Left lobe of liver (tissue), 1 donor: ENCODE measurements around a stretch of chr6.

DNA sequence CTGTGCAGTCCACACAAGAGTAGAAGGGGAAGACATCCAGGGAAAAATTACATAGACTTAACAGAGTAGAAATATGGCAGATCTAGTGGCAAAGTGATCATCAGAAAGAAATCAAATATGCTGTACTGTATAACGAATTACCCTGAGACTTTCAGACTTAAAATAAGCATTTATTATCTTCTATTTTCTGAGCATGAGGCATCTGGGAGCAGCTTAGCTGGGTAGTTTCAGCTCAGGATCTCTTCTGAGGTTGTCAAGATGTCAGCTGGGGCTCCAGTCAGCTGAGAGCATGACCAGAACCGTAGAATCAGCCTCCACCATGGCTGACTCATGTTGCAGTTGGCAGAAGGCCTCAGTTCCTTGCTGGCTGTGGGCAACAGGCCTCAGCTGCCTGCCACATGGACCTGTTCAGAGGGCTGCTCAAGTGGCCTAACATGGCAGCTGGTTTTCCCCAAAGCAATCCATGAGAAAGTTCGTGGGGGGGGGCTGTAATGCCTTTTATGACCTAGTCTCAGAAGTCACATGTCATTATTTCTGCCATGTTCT lies 142.2 kb downstream of the LY86 start:
- PRO-cap: no peak

DNA sequence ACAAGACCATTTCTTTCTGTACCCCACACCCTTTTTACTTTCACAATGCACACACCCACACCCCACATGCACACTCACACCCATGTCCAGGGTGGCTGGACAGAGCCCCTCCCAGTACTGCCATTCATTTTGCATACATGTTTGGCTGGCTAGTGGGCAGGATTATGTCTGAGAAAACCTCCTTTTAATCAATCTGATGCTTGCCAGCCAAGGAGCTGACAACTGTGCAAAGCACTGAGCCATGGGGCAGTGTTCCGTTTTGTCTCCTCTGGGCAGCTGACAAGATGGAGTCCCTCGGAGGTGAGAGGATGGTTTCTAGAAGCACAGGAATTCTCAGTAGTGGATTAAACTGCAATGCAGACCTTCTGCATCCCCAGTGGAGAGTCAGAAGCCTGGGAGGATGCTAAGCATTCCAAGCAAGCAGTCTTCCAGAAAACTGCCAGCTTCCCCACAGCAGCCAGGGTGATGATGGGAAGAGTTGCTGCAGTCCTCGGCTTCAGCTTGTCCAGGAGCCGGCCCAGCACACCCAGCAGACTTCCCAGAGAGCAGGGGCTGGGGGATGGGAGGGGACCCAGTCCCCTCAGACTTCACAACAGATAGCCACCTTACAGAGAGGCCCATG lies 163.5 kb downstream of the LY86 start:
- PRO-cap: no peak

- PRO-cap: no peak
These were observed 202.5 kb downstream of the LY86 start for GRCh38 chr6:6791073-6791340.

GRCh38 chr6:6799124-6799410 lies 210.5 kb downstream of the LY86 start:
- PRO-cap: no peak

DNA sequence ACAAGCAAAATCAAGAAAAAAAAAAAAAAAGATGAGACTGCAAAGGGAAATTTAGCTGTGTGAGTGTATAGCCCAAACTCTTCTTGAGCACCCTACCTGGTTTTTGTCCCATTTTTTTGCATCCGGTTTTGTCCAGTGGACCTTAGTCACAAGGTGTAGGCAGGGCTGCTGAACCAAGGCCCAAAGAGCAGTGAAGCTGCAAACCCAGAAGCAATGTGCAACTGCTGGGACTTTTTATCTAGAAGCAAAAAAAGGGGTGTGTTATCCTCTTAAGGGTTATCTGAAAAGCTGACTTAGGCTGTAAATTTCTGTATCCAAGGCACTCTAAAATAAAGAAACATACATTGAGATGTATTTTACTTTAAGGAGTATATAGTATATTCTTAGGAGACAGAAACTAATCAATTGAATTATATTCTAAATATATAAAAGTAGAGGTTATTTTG lies 54.4 kb upstream of the RREB1 start:
- PRO-cap: no peak

DNA sequence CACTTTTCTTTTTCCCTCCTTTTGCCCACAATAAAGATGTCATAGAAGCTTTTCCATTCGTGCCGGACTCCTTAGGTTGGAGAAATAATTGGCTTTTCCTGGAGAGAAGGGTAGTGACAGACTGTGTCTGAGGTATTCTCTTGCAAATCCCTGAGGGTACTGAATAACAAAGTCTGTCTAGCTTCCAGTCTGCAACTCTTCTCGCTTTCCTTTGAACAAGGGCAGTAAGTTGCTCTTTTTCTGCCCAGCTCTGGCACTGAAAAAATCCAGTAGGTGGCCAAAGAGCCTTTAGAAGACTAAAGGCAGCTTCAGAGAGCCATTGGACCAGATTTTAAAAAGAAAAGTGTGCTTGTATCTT lies 20.7 kb upstream of the RREB1 start:
- PRO-cap: no peak

- PRO-cap: bidirectional peak, plus-strand start at chr6:7109078, minus-strand start at chr6:7109002
These were observed 1.1 kb downstream of the RREB1 start for GRCh38 chr6:7108915-7109272.

DNA sequence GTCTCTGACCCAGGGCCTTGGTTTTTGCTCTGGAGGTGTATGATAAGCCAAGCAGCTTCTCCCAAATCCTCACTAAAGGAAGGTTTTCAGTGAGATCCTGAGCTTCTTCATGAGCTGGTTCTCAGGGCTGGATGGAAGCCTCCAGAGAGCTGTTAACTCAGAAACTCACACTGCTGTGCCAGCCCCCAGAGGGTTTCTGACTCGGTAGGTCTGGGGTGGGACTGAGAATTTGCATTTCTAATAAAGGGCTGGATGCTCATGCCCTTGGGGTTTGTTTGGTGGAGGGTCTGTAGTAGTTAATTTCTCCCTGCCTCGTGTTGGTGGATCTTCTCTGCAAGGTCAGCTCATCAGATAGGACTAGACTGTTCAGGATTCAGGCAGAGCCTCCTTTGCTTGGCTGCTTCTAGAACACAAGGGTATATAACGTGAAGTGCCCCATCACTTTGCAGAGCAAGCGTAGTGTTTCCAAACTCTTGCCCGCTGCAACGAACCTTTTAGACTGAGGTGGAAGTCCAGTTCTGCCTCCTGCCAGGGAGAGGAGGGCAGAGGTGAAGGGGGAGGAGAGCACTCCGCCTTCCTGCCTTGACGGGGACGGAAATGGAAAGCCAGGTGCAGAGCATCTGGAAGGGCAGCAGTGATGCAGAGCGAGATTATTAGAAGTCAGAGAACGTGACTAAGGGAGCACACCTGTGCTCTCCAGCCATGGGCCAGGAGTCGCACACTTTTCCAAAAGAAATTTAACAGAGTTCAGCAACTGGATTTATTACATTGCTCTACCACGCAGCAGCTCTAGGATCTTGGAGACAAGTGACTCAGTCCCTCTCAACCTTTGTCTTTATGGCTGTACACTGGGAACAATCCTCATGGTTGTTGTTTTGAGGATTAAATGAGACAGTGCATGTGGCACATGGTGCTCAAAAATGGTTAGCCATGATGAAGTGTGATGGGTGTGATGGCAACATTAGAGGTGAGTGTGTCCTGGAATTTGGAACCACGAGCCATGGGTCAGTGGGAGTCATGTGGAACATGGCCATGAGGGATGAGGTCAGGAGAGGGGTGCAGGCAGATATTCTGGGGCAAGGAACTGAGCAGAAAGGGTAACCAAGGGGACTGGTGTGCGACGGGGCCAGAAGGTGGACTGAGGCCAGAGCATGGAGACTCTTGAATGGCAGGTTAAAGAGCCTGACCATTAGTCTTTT lies 63.4 kb downstream of the RREB1 start:
- PRO-cap: bidirectional peak, plus-strand start at position 614 of the sequence, minus-strand start at position 501 of the sequence

DNA sequence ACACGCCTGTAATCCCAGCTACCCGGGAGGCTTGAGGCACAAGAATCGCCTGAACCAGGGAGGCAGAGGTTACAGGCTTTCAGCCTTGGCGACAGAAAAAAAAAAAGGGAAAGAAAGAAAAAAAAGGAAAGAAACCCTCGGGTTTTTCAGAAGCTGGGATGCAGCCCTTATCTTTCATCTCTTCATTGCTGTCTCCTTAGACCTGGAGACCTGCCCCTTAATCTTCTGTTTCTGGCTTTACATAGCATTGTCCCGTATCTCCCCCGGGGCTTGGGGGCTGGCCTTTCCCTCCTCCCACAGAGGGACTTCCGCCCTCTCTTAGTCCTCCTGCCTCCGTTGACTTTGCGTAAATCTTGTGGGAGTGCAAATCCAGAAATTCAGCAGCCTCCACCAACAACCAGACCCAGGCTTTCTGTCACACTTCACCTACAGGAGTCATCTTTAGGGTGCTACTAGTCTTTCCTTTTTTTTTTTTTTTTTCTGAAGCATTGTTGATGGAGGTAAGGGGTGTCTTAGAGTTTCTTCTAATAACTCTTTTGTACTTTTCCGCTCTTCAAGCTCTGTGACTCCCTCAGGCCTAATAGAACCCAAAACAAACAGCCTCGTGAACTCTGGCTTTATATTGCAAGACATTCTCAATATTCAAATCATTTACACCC lies 66.1 kb downstream of the RREB1 start:
- PRO-cap: bidirectional peak, plus-strand start at position 372 of the sequence, minus-strand start at position 231 of the sequence

DNA sequence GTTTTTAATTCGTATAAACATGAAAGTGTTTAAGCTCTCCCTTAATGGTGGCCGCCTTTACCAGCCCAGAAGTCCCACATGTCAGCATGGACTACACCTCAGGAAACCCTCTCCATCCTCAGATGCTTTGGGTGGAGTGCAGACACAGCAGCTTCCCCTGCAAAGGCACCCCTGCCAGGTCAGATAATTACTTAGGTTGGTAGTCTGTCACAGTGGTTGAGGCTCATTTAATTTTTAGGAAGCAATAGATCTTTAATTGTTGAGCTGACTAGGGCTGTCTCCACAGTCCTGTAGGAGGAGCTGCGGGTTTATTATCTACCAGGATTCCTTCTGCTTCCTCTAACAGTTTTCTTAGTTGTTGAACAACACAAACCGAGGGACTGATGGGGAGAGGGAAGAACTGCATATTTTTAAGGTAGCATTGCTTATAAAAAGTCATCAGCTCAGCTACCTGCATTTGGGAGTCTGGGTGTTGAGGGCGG lies 69.9 kb downstream of the SSR1 start:
- PRO-cap: no peak

DNA sequence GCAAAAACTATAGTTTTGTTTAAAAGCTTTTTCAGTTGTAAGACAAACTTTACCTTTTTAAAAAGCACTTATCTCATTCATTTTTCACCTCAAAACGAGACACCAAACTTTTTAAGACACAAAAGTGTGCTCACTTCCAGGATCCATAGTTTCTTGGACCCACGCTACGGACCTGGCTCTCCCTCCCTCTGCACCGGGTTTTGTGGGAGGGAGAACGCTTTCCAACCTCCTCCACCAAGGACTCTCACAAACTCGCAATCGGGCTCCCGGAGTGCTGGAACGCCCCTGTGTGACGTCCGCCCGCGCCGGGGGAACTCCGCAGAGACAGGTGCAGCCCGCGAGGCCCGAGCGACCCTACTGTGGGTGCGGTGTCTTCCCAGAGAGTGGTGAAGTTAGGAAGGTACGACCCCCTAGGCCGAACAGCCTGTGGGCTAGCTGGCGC lies 372 bp downstream of the CAGE1 start:
- PRO-cap: no peak

- PRO-cap: no peak
These were observed 20.9 kb upstream of the SNRNP48 start for GRCh38 chr6:7568970-7569634.

GRCh38 chr6:7580512-7581797 lies 9.0 kb upstream of the SNRNP48 start:
- PRO-cap: no peak

- PRO-cap: no peak
These were observed 52.7 kb downstream of the SNRNP48 start for GRCh38 chr6:7642672-7643136.

DNA sequence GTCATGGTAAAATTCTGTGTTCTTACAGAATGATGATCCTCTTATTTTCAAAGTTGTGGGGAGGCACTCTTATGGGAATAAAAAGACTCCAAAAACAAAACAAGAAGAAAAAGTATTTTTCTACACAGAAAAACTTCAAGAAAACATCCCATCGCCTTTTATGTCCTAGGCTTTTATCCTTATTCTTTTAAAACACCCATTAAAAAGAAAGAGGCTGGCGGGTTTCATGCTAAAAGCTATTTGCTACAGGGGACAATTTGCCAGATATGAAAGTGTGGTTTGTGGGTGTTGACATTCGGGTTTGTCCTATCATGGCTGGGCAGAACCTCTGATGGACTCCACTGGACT lies 37.4 kb downstream of the BMP6 start:
- PRO-cap: no peak

GRCh38 chr6:7880449-7881219 lies 30.0 kb downstream of the TXNDC5 start:
- PRO-cap: no peak

DNA sequence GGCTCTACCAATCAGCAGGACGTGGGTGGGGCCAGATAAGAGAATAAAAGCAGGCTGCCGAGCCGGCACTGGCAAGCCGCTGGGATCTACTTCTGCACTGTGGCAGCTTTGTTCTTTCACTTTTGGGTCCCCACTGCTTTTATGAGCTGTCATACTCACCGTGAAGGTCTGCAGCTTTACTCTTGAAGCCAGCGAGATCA lies 62.7 kb upstream of the EEF1E1 start:
- PRO-cap: no peak

DNA sequence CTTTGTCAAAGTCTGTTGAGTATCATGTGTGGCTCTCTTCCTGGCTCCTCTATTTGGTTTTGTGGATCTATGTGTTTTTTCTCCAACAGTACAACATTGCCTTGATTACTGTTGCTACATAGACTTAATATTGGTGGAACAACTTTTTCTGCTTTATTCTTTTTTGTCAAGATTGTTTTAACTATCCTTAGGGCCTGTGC lies 950.0 kb upstream of the SLC35B3 start:
- PRO-cap: unidirectional peak, minus-strand start at position 51 of the sequence

- PRO-cap: no peak
These were observed 932.9 kb downstream of the TFAP2A start for GRCh38 chr6:9481881-9482435.

DNA sequence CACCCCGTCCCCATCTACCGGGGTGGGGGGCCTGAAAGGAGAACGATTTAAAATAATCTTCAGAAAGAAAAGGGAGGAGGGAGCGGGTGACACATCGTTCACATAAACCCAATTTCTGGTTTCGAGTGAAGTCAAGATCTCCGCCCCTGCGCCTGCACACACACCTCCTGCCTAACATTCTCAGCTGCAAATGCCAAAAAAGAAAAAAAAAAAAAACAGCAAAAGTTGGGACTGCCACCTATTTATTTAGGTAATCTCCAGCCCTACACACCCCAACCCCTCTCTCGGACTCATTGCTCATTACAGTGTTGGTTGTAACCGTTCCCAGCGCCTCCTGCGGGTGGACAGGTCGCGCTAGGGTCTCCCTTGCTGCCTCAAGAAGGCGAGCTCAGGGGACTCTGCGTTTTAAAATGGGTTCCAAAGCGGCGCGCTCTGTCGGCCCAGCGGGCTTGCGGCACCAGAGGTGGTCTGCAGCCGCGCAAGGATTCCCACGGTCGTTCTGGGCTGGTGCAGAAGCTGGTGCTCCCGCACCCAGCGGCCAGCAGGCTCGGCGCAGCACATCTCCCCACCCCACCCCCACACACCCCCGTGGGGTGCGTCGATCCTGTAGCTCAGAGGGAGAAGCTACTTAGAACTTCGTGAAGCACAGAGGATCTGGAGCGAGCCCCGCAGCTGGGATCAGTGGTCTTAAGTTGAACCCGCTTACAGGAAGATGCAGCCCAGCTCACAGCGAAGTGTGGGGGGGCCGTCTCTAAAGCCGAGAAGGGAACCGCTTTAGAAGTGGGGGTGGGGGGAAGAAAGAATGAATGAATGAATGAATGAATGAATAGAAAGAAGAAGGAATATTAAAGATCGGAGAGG lies 979 bp downstream of the TFAP2A start:
- PRO-cap: no peak